ENCODE measurements around a stretch of chr5.

GRCh38 chr5:138504557-138505548 lies 38.2 kb downstream of the ETF1 start:
- RAMPAGE, long total RNA, result no peak
- RRBS, 2 experiments, result no CpG with 5 or more reads among the region's 8 CpGs
CAGE:
- cytosol, long polyA minus RNA, result no peak
- cytosol, long polyA plus RNA, result no peak
- long polyA plus RNA, result no peak
- nucleolus, long total RNA, result no peak
- nucleus, long polyA plus RNA, result no peak
- nucleus, long total RNA, result no peak

- RAMPAGE, long total RNA, result no peak
- RRBS, 2 experiments, result no CpG with 5 or more reads among the region's 3 CpGs
CAGE:
- cytosol, long polyA minus RNA, result no peak
- cytosol, long polyA plus RNA, result no peak
- long polyA plus RNA, result no peak
- nucleolus, long total RNA, result no peak
- nucleus, long polyA plus RNA, result no peak
- nucleus, long total RNA, result no peak
These were observed 8.8 kb downstream of the ETF1 start for GRCh38 chr5:138534106-138534667.

GRCh38 chr5:138655782-138656196 lies 80.6 kb upstream of the HSPA9 start:
- RAMPAGE, long total RNA, result no peak
- RRBS, 2 experiments, result no CpG with 5 or more reads among the region's 4 CpGs
CAGE:
- cytosol, long polyA minus RNA, result no peak
- cytosol, long polyA plus RNA, result no peak
- long polyA plus RNA, result no peak
- nucleolus, long total RNA, result no peak
- nucleus, long polyA plus RNA, result no peak
- nucleus, long total RNA, result no peak

- RAMPAGE, long total RNA, result no peak
- RRBS, 2 experiments, result no CpG with 5 or more reads among the region's 6 CpGs
CAGE:
- cytosol, long polyA minus RNA, result no peak
- cytosol, long polyA plus RNA, result no peak
- long polyA plus RNA, result no peak
- nucleolus, long total RNA, result no peak
- nucleus, long polyA plus RNA, result no peak
- nucleus, long total RNA, result no peak
These were observed 47.2 kb upstream of the MATR3 start for GRCh38 chr5:139246288-139246879.

- RAMPAGE, long total RNA, result no peak
- RRBS, 2 experiments, result no CpG with 5 or more reads among the region's 15 CpGs
CAGE:
- cytosol, long polyA minus RNA, result no peak
- cytosol, long polyA plus RNA, result no peak
- long polyA plus RNA, result no peak
- nucleolus, long total RNA, result no peak
- nucleus, long polyA plus RNA, result no peak
- nucleus, long total RNA, result no peak
These were observed 14.0 kb downstream of the MATR3 start for GRCh38 chr5:139306937-139308456.

DNA sequence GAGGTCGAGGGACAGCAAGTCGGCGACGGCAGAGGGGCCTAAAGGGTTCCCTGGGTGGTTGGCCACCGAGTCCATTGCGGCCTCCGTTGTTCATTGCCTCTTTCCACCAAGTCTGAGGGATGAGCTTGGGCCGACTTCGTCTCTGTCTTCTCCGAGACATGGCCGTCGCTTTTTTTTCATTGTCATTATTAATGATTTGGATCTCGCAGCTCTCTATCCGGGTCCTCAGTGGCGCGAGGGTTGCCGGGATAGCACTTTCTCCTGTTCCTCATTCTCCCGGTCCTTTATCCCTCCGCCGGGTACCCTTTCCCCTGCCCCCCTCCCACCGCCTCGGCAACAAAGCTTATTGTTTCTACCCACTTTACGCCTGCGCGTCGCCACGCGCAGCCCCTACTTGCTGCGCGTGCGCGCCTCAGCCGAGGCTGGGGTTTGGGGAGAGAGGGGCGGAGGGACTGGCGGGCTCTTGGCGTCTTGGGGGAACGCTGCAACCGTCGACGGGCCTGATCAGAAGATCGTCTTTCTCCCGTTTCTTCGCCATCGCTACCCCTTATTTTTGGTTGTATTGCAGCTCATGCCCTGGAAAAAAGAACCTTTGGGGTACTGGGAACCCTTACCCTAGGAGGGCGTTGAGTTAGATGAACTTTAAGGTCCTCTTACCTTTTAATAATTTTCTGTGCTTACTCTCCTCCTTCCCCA lies 514 bp downstream of the PAIP2 start:
- RAMPAGE, long total RNA, result no peak
- RRBS, 2 experiments, result no CpG with 5 or more reads among the region's 45 CpGs
CAGE:
- cytosol, long polyA minus RNA, result no peak
- cytosol, long polyA plus RNA, result no peak
- long polyA plus RNA, result no peak
- nucleolus, long total RNA, result no peak
- nucleus, long polyA plus RNA, result no peak
- nucleus, long total RNA, result no peak

DNA sequence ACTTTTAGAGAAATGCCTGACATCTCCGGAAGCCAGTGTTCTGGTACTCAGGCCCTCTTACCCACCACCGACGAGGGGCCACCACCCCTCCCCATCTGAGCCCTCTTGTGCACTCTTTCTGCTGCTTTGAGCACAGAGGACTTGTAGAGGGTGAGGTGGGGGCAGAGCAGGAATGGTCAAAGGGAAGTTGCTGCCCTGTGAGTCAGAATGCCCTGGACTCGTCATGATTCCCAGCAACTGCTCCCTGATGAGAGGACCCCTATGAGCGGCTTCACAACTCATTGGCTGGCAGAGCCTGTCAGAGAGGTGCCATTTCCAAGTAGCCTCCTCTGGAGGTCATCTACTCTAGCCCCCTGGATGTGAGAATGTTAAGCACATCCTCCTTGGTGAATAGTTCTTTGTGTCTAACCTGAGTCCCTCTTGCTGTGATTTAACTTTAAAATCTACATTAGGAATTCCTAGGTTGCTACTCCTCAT lies 813 bp downstream of the ECSCR start:
- RAMPAGE, long total RNA, result no peak
- RRBS, 2 experiments, result no CpG with 5 or more reads among the region's 5 CpGs
CAGE:
- cytosol, long polyA minus RNA, result no peak
- cytosol, long polyA plus RNA, result no peak
- long polyA plus RNA, result no peak
- nucleolus, long total RNA, result no peak
- nucleus, long polyA plus RNA, result no peak
- nucleus, long total RNA, result no peak

GRCh38 chr5:139478554-139479184 lies 3.9 kb downstream of the STING1 start:
- RAMPAGE, long total RNA, result no peak
- RRBS, 2 experiments, result no CpG with 5 or more reads among the region's 8 CpGs
CAGE:
- cytosol, long polyA minus RNA, result no peak
- cytosol, long polyA plus RNA, result no peak
- long polyA plus RNA, result no peak
- nucleolus, long total RNA, result no peak
- nucleus, long polyA plus RNA, result no peak
- nucleus, long total RNA, result no peak

DNA sequence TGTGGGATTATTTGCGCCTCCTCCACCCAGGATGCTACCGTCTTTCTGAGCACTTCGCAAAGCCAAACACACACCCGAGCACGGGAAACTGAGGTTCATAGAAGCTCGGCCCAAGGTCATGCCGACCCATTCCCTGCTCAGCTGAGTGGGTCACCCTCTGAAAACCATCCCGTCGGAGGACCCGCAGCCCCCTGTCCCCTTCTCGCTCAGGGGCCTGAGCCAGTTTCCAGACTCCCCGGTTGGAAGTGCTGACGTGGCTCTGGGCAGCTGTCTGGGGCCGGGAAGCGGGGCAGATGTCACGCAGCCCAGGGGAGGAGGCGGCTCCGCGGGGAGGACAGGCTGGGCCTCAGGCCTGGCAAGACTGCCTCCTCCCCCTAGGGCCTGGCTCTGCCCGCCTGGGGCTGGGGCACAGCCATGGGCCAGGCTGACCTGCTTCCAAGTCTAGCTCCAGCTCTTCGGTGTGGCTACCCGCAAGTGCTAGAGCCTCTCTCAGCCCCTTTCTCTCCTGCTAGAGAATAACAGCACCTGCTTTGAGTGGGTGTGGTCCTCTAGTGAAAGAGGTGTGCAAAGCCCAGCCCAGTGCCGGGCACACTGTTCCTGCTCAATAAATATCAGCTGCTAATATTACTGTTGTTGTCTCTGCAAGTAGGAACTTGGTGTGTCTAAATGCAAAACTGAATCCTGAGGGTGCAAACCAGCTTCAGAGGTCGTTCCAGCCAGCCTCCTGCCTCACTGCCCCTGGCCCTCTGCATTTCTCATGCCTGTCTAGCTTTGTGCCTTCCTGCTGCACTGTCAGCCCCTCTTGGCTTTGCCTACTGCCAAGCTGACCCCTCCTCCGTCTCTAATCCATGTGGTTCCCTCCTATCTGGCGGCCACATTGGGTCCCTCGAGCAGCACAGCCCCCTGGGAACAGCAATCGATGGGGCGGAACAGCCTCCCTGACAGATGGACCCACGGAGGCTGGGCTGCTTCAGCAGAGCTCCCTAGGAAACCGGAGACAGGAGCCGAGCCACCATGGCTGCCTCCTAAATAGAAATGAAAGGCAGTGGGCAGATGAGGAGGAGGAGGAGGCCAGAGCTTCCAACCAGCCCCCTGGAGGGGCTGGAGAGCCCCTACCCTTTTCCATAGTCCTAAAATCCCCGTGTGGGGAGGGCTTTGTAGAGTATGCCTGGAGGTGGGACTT lies 9.7 kb upstream of the CXXC5 start:
- RAMPAGE, long total RNA, result no peak
- RRBS, 2 experiments, result 10 to 27% methylated on average over 2 to 3 of the region's 33 CpGs
CAGE:
- cytosol, long polyA minus RNA, result no peak
- cytosol, long polyA plus RNA, result no peak
- long polyA plus RNA, result no peak
- nucleolus, long total RNA, result no peak
- nucleus, long polyA plus RNA, result no peak
- nucleus, long total RNA, result no peak

DNA sequence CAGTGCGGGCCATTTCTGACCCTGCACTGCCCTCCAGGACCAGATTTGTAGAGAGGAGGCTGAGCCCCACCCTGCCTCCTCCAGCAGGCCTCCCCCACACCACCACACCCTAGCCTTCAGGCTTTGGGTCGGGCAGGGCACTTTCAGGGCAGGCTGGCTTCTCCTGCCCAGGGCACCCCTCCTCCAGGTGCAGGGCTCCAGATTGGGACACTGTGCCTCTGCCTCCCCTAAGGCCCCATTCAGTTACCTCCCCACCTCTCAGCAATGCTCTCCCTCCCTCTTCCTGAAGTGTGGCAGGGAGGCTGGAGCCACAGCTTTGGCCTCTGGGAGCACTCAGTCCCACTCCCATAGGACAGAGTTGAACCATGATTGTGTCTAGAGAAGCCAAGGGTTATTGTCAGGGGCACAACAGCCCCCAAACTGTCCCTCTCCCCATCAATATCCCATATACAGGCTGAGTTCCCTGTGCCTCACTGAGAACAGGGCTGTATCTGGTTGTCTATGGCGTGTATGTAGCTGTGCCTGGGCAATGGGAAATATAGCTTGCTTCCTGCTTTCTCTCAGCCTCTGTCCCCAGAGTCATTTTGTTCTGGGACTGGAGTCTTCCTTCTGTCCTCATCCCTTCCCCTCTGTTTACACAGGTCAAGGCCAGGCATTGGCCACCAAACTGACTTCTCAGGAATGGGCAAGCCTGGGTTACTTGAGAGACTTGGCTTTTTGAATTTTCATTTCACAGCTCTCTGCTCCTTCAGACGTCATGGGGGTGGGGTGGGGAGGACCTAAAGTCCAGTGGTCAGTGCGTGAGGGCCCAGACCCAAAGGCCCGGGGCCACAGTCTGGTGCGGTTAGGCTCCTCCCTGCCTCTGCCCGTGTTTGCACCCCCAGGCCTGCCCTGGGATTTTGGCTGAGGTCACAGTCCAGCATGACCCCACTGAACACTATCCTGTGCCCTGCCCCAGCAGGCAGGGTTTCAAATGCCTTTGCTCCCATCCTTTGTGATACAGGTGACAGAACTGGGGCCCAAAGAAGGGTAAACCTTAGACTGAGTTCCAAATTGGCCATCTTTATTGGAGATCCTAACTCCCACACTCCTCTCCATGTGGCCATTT lies 4.4 kb upstream of the CXXC5 start:
- RAMPAGE, long total RNA, result no peak
- RRBS, 2 experiments, result no CpG with 5 or more reads among the region's 8 CpGs
CAGE:
- cytosol, long polyA minus RNA, result no peak
- cytosol, long polyA plus RNA, result no peak
- long polyA plus RNA, result no peak
- nucleolus, long total RNA, result no peak
- nucleus, long polyA plus RNA, result no peak
- nucleus, long total RNA, result no peak

DNA sequence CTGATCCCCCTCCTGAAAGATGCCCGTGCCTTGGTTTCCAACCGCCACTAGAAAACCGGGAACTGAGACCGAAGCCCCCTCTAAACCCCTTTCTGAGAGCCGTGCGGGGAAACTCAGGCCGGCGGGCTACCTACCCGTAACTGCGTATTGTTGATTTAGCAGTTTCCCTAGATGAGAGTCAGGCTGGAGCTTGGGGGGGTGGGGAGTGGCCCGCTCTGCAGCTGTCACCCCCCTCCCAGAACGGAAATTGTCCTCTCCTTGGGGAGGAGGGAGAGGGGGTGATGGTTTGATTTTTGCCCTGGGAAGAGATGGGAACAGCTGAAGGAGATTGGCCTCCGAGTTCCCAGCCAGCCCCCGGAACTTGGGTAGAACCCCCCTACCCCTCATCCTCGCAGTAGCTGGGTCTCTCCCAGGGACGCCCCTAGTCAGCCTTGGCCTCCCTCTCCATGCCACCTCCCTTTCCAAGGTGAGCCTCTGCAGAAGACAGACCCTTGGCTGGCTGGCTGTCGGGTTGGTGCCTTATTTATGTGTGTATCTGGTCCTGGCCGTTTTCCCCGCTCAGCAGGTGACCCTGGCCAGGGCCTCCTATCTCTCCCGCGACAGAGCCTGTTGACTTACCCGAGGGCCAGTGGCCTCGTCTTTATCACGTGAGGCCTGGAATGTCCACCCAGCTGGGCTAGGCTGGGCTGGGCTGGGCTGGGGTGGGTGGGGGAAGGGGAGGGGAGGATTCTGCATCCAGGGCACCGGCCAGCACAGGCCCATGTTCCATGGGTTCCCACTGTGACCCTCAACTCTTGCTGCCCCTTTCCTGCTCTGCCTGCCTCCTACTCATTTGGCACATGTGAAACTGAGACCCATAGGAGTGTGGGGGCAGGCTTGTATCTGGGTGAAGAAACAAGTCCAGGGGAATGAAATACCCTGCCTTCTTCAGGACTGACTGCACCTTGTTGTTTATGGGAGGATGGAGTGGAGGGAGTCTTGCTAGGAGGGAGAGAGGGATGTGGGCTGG lies 2.9 kb downstream of the CXXC5 start:
- RAMPAGE, long total RNA, result no peak
- RRBS, 2 experiments, result 2 to 3% methylated on average over 5 of the region's 25 CpGs
CAGE:
- cytosol, long polyA minus RNA, result no peak
- cytosol, long polyA plus RNA, result no peak
- long polyA plus RNA, result no peak
- nucleolus, long total RNA, result no peak
- nucleus, long polyA plus RNA, result no peak
- nucleus, long total RNA, result no peak

DNA sequence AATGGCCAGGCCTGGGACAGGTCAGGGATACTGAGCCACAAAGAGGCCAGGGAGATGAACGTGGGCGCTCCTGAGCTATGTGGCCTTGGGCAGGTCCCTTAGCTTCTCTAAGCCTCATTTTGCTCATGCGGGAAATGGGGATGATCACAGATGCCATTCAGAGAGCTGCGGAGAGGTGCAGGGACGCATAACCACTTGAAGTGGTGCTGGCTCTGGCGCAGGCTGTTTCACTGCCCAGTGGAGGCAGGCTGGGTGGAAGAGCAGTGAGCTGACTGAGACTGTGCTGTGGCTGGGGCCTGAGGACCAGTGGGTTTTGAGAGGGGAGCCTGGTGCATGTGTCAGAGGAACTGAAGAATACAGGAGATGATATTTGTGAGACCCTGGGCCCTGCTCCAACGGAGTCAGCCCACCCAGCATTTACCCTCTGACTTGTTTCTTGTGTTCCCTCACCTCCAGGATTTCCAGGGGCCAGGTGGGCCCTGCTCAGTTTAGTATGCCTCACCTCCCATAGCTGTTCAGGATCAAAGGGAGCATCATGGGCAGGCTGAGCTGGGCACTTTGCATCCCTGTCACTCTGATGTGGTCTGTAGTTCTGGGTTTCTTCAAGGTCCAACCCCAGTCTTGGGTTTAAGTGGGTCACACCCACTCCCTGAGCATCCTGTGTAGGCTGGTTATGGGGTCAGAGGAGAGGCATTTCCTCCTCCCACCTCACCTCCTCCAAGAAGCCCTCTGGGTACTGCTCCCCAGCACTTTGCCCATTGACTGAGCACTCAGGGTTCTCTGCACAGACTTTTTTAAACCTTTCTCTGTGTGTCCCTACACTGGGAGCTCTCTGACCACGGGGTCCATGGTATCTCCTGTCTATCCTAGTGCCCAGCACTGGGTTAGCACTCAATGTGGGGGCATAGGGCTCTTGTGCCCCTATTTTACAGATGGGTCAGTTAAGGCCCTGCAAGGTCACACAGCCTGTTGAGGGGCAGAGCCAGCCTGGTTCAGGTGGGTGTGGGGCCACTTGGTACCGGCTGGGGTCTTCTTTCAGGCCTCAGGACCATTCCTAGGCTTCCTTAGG lies 18.7 kb downstream of the CXXC5 start:
- RAMPAGE, long total RNA, result no peak
- RRBS, 2 experiments, result no CpG with 5 or more reads among the region's 9 CpGs
CAGE:
- cytosol, long polyA minus RNA, result no peak
- cytosol, long polyA plus RNA, result no peak
- long polyA plus RNA, result no peak
- nucleolus, long total RNA, result no peak
- nucleus, long polyA plus RNA, result no peak
- nucleus, long total RNA, result no peak

DNA sequence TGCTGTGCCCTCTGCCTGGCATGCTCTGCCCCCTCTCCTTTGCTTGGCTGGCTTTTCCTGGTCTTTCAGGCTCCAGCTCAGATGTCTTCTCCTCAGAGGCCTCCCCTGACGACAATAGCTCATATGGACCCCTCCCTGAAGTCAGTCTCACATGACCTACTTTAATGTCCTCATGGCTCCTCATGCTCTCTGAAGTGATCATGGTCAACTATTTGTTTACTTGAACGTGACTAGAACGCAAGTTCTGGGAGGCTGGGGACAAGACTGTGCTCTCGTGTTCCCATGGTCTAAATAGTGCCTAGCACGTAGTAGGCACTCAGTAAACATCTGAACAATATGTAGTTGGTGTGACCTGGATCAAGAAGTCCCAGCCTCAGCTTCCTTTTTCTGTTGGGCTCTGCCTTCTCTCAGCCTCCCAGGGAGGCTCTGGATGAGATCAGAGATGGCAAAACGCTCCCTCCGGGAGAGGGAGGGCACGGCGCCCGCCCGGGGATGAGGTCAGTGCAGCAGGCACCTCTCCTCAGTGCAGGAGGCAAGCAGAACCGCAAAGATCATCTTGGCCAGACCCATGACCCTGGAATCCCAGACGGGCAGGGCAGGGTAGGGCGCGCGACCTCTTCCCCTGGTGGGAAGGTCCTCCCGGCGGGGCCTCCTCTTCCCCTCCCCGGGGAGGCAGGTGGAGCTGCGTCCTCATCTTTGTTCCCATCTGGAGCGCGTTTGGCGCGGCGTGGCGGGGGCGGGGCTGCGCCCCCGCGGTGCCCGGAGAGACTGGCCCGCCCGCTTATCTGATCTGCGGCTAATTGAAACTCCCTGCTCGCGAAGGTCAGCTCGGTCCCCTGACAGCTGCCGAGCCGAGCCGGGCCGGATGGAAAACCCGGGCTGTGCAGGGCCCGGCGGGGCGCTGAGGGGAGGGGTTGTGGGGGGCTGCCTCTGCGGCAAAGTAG lies 60.7 kb downstream of the CXXC5 start:
- RAMPAGE, long total RNA, result no peak
- RRBS, 2 experiments, result 3 to 14% methylated on average over 12 to 16 of the region's 46 CpGs
CAGE:
- cytosol, long polyA minus RNA, result no peak
- cytosol, long polyA plus RNA, result no peak
- long polyA plus RNA, result no peak
- nucleolus, long total RNA, result no peak
- nucleus, long polyA plus RNA, result no peak
- nucleus, long total RNA, result no peak

GRCh38 chr5:139710369-139710668 lies 62.2 kb downstream of the CXXC5 start:
- RAMPAGE, long total RNA, result no peak
- RRBS, 2 experiments, result no CpG with 5 or more reads among the region's 17 CpGs
CAGE:
- cytosol, long polyA minus RNA, result no peak
- cytosol, long polyA plus RNA, result no peak
- long polyA plus RNA, result no peak
- nucleolus, long total RNA, result no peak
- nucleus, long polyA plus RNA, result no peak
- nucleus, long total RNA, result no peak

- RAMPAGE, long total RNA, result no peak
- RRBS, 2 experiments, result no CpG with 5 or more reads among the region's 56 CpGs
CAGE:
- cytosol, long polyA minus RNA, result no peak
- cytosol, long polyA plus RNA, result no peak
- long polyA plus RNA, result no peak
- nucleolus, long total RNA, result no peak
- nucleus, long polyA plus RNA, result no peak
- nucleus, long total RNA, result no peak
These were observed 49.5 kb upstream of the PSD2 start for GRCh38 chr5:139745795-139746836.

- RAMPAGE, long total RNA, result no peak
- RRBS, 2 experiments, result 4% methylated on average over 7 to 9 of the region's 35 CpGs
CAGE:
- cytosol, long polyA minus RNA, result no peak
- cytosol, long polyA plus RNA, result no peak
- long polyA plus RNA, result no peak
- nucleolus, long total RNA, result start-site peak on the minus strand at chr5:139747367-139747411, 8 reads
- nucleus, long polyA plus RNA, result start-site peak on the minus strand at chr5:139747218-139747233, 15 and 17 reads in 2 replicates
- nucleus, long total RNA, result no peak
These were observed 48.6 kb upstream of the PSD2 start for GRCh38 chr5:139746837-139747621.

DNA sequence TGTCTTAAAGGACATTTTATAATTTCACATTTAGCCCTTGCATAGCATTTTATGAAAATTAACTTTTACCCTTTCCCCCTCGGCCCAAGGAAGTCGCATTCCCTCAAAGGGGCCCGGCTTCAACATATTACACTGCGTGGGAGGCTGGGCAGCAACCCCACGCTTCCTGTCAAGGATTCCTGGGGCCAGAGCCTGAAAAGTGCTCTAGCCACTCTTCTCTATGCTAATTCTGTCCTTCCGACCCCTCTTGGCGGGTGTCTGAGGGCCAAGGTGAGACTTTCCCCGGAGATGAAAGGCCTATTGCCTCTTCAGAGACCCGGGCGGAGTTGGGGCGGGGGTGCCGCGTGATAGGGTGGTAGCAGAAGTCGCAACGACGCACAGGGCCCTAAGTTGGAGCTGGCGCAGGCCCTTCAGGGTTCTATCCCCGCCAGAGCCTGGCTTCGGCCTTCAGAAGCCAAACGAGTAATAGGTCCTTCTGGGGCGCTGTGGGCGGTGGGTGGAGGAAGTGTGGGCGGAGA lies 6.8 kb upstream of the PURA start:
- RAMPAGE, long total RNA, result no peak
- RRBS, 2 experiments, result no CpG with 5 or more reads among the region's 23 CpGs
CAGE:
- cytosol, long polyA minus RNA, result no peak
- cytosol, long polyA plus RNA, result no peak
- long polyA plus RNA, result no peak
- nucleolus, long total RNA, result no peak
- nucleus, long polyA plus RNA, result no peak
- nucleus, long total RNA, result no peak

DNA sequence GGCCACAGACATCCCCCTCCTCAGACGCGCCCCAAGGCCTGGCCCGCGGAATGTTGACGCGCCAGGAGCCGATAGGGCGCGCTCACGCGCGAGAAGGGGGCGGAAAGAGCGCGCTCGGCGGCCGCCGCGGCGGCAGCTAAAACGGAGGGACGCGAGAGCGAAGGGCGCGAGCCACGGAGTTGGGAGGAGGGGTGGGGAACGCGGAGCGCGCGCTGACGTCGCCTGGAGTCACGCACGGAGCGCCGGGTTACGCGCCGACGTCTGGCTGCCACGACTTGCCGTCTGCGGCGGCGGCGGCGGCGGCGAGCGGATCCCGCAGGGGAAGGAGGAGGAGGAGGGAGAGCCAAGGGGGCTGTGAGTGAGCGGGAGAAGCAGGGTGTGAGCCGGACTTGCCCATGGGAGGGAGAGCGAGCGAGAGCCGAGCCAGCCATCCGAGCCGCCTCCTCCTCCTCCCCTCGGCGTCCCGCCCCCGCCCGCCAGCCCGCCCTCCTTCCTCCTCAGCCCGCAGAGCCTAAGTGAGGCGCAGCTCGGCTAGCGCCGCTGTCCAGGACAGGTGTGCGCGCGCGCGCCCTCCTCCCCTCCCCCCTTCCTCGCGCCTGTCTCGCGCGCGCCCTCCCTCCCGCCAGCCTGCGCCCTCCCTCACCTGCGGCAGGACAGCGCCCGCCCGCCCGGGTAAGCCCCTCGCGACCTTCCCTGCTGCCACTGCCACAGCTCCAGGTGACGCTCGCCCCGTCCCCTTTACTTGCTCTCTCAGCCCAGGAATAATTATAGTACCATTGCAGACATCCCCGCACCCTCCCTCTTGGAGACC lies 6.2 kb upstream of the PURA start:
- RAMPAGE, long total RNA, result start-site peak on the minus strand centred at position 176 of the sequence, 77 bp wide, 20 and 22 reads in 2 replicates
- RRBS, 2 experiments, result no CpG with 5 or more reads among the region's 96 CpGs
CAGE:
- cytosol, long polyA minus RNA, result no peak
- cytosol, long polyA plus RNA, result no peak
- long polyA plus RNA, result no peak
- nucleolus, long total RNA, result no peak
- nucleus, long polyA plus RNA, result no peak
- nucleus, long total RNA, result no peak

All from GM12878 (cell line).